Cerebellum (tissue), 5 donors: ENCODE measurements around the gene C17orf99.

GRCh38 chr17:77213141-77213603, 68.1 kb upstream of the SEPTIN9 start:
- PRO-cap, 3 experiments, result no peak in any of the 3 experiments
- RAMPAGE, long total RNA, result no peak

DNA sequence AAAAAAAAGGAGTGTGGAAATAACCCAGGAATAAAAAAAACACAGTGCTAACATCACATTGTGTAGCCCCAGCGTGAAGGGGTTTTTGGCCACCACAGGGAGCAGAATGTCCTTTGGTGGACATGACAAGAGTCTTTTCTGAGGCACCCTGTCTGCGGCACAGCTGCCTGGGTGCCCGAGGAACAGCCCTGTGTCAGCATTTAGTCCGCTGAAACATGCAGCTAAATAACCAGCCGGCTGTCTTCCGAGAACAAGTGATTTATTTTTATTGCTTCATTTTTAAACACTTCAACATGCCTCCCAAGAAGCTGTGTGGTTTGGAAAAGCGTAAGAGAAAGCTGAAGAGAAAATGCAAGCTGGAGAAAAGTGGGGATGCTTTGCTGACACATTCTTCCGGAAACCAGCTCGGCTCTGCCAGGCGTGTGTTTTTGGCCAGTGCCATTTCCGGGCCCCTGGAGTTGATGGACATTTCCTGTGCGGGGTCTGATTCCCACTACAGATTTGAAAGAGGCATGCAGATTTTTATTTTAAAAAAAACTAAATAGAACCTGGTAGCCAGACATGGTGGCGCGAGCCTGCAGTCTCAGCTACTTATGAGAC, 45.9 kb upstream of the SEPTIN9 start:
- PRO-cap, 3 experiments, result no peak in any of the 3 experiments
- RAMPAGE, long total RNA, result no peak

DNA sequence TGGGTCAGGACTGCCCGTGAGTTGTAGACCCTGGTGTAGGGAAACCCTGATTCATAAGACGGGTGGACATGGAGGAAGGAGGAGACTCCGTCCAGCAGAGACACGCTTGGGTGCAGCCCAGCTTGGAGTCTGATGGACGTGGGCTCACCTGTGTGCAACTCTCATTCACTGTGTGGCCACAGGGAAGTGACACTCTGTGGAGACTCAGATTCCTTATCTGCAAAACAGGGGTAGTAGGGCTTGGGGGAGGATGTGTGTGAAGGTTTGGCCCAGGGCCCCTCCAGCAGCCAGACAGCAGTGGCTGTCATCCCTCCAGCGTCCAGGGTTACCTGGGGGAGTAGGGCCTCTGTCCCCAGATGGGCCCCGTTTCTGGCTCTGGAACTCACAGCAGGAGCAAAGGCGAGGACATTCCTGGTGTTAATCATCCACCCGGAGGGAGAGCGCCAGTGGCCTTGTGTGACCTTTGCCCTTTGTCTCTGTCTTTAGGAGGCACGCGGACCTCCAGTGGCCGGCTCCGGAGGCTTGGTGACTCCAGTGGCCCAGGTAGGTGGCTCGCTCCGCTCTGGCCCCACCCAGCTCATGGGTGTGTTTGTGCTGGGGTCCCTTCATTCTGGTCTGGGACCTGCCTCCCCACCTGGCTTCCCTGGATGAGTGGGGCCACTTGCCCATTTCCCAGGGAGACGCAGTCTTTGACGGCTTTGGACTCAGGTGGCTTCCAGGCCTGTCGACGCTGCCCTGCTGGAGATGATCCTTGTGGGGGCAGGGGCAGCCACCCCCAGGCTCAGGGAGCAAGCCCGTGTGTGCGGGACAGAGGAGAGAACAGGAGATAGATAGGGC, 25.6 kb downstream of the SEPTIN9 start:
- PRO-cap, 3 experiments, result no peak in any of the 3 experiments
- RAMPAGE, long total RNA, result no peak

GRCh38 chr17:77313038-77313721, 31.9 kb downstream of the SEPTIN9 start:
- PRO-cap, 3 experiments, result no peak in any of the 3 experiments
- RAMPAGE, long total RNA, result no peak

GRCh38 chr17:77354305-77355176, 73.2 kb downstream of the SEPTIN9 start:
- PRO-cap, 3 experiments, result no peak in any of the 3 experiments
- RAMPAGE, long total RNA, result no peak

- PRO-cap, 3 experiments, result no peak in any of the 3 experiments
- RAMPAGE, long total RNA, result no peak
Measured at GRCh38 chr17:77370786-77371226, 89.5 kb downstream of the SEPTIN9 start.

DNA sequence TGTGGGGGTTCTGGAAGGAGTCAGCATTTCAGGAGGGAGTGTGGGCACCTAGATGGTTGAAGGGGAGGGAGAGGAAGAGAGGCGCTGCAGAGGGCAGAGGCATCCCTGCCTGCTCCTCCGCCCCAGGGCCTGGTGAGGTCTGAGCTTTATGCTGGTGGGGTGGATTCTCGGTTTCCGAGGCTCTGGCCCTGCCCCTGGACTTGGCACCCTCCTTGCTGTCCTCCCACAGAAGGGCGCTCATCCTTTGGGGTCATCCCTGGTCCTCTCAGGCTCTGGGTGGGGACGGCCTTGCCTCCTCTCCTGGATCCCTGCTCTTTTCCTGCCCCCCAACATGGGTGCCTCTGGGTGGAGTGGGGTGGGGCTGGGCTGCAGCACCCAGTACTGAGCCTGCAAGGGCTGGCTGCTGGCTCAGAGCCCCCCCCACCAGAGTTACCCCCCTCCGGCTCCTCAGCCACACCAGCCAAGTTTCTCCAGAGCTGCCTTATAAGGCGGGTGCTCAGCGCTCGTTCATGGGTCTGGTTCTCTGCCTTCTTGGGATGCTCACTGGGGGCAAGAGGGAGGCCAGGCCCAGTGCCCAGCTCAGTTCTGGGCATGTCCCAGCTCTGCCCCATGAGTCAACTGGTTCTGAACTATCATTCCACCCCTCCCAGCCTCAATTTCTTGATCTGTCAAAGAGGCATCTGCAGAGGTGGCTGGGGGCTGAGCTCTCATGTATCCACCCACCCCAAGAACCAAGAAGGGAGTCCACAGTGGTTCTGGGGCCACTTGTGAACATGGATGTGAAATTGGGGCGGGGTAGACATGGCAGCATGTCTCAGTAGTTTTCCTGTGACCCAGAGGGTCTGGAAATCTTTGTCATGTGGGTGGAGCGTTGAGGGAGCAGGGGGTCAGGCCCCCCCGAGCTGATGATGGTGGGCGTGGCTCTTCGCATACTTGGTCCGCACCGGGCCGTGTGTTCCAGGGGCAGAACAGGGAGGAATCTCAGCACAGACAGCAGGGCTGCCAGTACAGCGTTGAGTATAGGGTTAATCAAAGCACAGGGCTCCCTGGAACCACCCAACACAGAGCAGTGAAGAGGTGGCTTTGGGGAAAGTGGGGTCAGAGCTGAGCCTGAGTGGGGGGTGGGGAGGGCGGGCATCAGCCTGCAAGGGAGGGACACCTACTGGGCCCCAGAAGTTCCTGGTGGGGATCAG, 126.7 kb downstream of the SEPTIN9 start:
- PRO-cap, 3 experiments, result no peak in any of the 3 experiments
- RAMPAGE, long total RNA, result no peak

DNA sequence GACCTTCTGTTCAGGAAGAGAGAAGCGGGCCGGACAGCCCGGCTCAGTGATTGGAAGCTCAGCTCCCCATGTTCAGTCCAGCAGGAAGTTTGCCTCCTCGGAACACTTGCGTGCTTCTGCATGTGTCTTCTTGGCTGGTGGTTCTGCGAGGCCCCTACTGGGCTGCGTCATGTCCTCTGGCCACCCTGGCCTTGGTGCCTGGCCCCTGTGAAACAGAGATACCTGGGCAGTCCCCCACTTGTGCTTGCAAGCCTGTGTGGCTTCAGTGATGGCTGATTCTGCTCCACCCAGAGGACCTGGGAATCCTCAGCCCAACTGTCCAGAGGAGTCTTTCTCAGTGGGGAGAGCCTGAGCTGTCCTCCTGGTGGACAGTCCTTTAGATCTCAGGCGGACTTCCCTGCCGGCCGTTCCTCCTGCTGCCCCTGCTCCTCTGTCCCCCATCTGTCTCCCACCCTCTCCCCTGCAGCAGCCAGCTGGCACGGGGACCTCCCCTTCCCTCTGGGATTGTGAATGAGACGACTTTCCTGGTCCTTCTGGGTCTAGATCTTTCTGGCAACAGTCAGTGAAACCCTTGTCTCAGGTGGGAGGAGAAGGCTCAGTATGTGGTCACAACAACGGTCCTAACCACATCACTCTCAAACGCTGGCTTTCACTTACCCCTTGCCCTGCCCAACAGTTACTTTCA, 139.1 kb downstream of the SEPTIN9 start:
- PRO-cap, 3 experiments, result peak in 1 of 3 experiments; most common plus-strand start position 601 of the sequence (in 1); most common minus-strand start position 432 of the sequence (in 1)
- RAMPAGE, long total RNA, result no peak

DNA sequence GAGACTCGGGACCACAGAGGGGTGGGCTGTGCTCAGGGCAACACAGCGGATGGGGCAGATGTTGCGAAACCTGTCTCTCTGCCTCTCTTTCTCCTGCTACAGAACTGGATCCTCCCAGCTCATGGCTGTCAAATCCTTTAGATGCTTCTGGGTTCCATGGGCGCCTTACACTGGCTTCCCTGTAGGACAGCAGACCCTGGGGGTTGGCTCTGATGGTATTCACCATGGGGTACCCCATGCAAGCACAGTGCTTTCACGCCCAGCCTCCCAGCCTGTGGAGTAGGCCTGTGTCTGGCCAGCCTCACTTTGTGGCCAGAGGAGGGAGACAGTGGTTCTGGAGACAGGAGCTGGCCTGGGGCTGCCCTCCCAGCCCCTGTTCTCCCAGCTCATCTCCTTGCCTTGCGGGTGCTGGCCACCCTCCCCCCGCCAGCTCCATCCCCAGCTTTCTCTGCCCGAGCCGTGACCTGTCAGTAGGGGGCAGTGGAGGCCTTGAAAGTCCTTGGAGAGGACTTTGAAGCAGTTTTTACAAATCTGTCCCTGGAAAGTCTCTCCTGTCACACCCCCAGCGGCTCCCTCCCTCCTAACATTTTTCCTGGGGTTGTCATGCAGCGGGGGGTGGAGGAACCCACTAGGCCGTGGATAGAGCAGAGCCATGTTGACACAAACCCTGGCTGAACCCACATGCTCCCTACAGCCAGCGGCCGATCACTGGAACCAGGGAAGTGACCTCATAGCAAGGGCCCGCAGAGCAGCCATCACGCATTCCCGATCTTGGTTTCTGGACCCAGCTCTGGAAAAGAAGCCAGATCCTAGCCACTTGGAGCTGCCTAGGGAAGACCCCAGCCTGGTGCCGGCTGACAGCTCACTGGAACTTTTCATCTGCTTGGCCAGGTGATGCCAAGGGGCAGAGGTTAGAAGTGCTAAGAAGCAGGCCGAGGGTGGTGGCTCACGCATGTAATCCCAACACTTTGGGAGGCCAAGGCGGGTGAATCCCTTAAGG, 148.8 kb downstream of the SEPTIN9 start:
- PRO-cap, 3 experiments, result no peak in any of the 3 experiments
- RAMPAGE, long total RNA, result no peak

GRCh38 chr17:77455477-77456583, 174.5 kb downstream of the SEPTIN9 start:
- PRO-cap, 3 experiments, result no peak in any of the 3 experiments
- RAMPAGE, long total RNA, result no peak

DNA sequence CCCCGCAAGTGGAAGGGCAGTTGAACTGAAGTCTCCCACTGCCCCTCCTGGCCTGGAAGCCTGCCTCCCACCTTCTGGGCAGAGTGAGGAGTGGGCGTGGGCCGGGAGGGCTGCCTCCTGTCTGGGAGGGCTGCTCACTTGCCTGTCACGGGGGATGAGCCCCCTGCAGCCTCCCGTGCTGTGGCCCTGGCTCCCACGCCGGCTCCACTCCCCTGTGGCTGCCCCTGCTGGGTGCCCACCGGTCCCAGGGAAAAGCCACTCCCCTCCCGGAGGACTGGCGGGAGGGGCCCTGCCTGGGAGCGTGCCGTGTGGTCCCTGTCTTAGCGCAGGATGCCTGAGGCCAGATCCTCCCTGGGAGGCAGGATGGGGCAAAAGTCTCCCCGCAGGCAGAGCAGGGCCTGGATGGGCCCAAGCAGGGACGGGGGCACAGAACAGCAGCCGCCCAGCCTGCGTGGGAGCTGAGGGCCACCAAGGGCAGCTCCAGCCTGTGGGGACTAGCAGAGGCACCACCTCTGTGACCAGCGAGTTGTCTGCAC, 199.2 kb downstream of the SEPTIN9 start:
- PRO-cap, 3 experiments, result no peak in any of the 3 experiments
- RAMPAGE, long total RNA, result no peak

DNA sequence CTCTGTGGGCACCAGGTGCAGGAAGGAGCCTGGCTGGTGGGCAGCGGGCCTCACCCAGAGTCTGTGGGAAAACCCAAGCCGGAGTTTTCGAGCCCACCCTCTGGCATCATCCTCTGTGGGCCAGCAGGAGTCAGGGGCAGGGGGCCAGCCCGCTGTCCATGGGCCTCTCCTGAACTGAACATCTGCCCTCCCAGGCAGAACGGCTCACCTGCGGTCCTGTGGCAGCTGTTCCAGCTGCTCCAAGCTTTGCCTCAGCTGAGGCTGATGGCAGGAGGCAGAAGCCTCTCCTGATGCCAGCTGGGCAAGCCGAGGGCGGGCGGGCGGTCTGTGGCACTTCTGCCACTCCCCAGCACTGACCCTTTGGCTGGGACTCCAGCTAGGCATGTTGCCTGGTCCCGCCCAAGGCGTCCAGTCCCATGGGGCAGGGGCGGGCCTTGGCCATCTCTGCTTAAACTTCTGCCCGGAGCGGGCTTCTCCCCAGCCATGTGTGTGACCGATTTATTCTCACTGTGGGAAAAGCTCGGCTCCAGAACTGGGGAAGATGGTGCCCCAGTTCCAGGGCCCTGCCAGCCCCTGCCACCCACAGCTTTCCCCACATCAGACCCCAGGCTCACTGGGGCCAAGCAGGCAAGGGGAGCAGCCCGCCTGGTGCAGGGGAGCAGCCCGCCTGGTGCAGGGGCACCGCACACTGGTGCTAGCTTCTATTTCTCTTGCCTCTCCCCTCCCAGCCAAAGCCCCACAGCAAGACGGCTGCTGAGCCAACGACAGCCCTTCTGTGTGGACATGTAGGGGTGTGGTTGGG, 208.6 kb downstream of the SEPTIN9 start:
- PRO-cap, 3 experiments, result no peak in any of the 3 experiments
- RAMPAGE, long total RNA, result no peak

- PRO-cap, 3 experiments, result no peak in any of the 3 experiments
- RAMPAGE, long total RNA, result no peak
Measured at GRCh38 chr17:77526849-77527291, 245.6 kb downstream of the SEPTIN9 start.

- PRO-cap, 3 experiments, result no peak in any of the 3 experiments
- RAMPAGE, long total RNA, result no peak
Measured at GRCh38 chr17:77610918-77611386, 329.7 kb downstream of the SEPTIN9 start.

- PRO-cap, 3 experiments, result peak in 3 of 3 experiments; most common plus-strand start chr17:78041015 (in 2); most common minus-strand start chr17:78040948 (in 1)
- RAMPAGE, long total RNA, result no peak
Measured at GRCh38 chr17:78040472-78041482, 82.3 kb downstream of the TNRC6C start.

DNA sequence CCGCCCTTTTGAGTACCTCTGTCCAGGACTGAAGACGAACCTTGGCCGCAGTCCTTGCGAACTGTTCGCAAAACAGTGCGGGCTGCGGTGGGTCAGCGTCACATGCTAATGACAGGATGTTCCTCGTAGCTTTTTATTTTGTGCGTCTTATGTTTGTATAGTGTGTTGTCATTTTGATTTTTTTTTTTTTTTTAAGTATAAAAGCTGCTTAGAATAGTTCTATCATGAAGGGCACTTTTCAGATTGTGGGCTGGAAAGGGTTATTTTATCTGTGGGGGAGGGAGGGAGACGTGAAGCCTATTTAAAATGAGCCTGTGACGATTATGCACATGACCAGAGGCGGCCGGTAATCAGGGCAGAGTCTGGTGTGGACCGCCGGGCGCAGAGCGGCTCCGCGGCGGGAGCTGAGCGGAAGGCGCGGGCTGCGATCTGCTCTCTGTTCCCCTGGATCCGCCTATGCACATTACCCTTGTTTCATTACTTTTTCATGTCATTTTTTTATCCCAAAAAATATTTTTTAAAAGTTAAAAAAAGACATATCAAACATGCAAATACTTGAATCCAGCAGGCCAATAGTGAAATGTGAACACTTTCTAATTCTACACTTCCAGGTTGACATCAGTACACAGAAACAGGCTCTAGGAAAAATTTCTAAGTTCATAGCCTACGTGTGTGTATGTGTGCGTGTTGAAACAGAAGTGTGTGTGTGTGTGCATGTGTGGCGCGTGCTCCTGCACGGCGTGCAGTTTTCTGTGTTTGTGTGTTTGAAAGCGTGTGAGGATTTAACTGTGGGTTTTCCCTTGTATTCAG, 23.4 kb downstream of the TMC6 start:
- PRO-cap, 3 experiments, result no peak in any of the 3 experiments
- RAMPAGE, long total RNA, result no peak

- PRO-cap, 3 experiments, result no peak in any of the 3 experiments
- RAMPAGE, long total RNA, result no peak
Measured at GRCh38 chr17:78129028-78129498, 508 bp upstream of the TMC6 start.

DNA sequence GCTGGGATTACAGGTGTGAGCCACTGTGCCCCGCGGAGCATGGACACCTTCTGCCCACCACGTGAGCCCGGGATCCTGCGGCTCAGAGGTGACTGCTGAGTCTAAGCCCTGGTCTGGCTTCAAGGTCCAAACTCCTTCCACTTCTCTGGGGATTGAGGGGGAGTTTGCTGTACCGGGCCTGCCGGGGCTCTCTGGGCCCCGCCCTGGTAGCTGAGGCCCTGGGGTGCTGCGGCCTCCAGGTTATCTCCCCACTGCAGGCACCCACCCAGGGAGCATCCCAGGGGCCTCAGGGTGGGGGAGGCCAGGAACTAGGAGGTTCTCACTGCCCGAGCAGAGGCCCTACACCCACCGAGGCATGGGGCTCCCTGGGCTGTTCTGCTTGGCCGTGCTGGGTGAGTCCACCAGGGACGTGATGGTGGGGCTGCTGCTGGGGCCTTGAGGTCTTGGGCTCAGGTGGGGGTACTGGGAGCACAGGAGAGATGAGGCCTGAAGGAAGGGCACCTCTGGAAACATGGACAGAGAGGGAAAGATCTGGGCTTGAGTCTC, at the start of gene C17orf99:
C17orf99 (plus strand) TSS at position 333 of the 546 bp plus-strand sequence.
- PRO-cap, 3 experiments, result no peak in any of the 3 experiments
- RAMPAGE, long total RNA, result no peak

DNA sequence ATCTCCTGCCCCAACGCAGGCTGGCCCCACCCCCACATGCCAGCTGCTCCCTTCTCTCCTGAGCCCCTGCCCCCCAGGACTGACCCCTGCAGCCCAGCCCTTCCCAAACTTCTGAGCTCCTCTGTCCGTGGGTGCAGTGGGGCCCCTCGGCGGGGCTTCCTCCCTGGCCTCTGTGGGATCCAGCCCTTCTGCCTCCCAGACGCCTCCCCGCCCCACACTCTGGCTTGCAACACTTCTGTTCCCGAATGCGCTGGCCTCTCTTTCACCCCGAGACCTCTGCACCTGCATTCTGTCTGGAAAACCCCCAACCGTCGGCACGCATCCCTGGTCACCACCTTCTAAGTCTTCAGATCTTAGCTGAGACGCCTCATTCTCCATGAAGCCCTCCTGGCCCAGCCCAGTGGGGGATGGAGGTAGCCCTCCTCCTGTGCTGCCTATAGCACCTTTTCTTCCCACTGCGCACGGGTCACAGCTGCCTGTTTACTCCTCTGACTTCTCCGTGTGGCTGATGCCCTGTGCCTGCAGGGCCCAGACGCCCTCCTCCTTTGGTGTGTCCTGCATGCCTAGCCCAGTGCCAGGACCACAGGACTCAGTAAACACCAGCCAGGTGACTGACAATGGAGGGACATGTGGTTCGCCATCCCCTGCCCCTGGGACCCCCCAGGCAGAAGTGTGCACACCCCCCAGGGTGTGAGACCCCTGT, 26.5 kb downstream of the TMEM235 start:
- PRO-cap, 3 experiments, result no peak in any of the 3 experiments
- RAMPAGE, long total RNA, result no peak

- PRO-cap, 3 experiments, result no peak in any of the 3 experiments
- RAMPAGE, long total RNA, result no peak
Measured at GRCh38 chr17:78313454-78314736, 46.0 kb downstream of the SOCS3 start.